Myometrial cell (primary cell): Measurements from ENCODE around the gene TBC1D14.

DNA sequence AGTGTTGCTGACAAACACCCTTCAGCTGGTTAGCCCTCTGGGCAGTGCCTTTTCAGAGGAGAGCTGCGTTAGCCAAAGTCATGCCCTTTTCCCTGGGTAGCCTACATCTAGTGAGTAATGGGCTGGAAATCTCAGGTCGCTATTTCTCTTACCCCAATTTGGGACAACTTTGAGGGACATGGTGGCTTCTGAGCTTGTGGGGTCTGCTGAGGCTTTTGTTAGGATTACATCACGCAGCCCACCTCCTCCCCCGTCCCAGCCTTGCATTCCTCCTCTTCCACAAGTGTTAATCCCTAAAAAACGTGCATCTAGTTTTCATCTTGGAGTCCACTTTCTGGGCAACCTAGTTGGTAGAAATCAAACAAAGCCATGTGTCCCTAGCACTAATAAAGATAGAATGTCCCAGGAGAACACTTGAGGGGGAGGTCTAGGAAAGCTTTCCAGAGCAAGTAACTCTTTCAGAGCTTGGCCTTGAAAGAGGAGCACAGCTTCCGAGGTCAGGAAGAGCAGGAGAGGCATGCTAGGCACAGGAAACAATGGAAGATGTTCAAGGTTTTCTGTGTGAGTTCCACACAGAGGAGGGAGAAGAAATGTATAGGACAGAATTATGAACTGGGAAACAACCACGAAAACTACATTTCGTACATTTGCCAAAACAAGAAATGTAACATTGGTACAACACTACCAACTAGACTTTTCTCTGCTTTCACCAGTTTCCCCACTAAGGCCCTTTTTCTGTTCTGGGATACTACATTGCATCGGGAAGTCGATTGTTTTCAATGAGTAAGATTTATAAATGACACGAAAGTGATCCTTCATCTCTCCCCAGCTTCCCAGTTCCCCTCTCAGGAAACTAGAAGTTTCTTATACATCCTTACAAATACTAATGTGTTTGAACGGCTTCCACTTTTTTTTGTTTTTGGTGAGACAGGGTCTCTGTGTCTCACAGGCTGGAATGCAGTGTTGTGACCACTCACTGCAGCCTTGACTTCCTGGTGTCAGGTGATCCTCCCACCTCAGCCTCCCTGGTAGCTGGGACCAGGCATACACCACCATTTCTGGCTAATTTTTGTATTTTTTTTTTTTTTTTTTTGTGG, 3.0 kb downstream of the MRFAP1 start:
- RAMPAGE, long total RNA: no peak

- RAMPAGE, long total RNA: no peak
Measured at GRCh38 chr4:6708088-6708711, 1.5 kb downstream of the MRFAP1L1 start.

- RAMPAGE, long total RNA: no peak
Measured at GRCh38 chr4:6771037-6771700, 11.4 kb upstream of the KIAA0232 start.

GRCh38 chr4:6860803-6861792, 48.5 kb upstream of the TBC1D14 start:
- RAMPAGE, long total RNA: no peak

GRCh38 chr4:6883905-6885075, 25.3 kb upstream of the TBC1D14 start:
- RAMPAGE, long total RNA: no peak

DNA sequence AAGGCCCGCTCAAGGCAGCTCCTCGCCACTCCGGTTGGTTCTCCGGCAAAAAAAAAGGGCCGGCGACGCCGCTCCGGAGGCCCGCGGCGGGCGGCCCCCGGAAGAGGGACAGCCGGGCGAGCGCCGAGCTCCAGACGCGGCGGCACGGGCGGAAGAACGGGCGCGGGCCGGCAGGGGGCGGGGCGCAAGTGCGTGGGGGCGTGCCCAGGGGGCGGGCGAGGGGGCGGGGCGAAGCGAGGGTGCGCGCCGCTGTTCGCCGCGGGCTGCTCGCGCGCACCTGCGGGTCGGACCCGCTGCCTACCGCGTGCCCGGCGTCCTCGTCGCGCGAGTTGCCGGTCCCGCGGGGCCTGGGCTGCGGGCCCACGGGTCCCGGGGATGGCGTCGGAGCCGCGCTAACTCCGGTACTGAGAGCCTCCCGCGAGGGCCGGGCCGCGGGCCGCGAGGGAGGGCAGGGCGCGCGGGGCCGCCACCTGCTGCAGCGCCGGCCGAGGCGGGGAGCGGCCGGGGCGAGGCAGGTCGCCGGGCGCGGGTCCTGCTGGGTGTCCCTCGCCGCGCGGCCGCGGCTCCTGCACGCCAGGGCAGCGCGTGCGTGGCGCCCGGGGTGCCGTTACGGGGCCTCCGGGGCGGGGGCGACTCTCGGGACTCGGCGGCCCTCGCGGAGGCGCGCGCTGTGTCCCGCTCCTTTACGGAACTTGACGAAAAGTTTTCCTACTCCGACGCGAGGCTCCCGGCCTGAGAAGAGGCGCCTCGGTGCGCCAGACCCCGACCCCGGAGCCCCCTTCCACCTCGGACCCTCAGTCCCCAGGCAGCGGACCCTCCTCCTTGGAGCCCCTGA, at the start of gene TBC1D14:
Gene TBC1D14 (plus strand): TSS at position 276 of the 835 bp plus-strand sequence.
- RAMPAGE, long total RNA: start-site peak on the plus strand centred at position 97 of the sequence, 407 bp wide, 17 and 18 reads in 2 replicates

DNA sequence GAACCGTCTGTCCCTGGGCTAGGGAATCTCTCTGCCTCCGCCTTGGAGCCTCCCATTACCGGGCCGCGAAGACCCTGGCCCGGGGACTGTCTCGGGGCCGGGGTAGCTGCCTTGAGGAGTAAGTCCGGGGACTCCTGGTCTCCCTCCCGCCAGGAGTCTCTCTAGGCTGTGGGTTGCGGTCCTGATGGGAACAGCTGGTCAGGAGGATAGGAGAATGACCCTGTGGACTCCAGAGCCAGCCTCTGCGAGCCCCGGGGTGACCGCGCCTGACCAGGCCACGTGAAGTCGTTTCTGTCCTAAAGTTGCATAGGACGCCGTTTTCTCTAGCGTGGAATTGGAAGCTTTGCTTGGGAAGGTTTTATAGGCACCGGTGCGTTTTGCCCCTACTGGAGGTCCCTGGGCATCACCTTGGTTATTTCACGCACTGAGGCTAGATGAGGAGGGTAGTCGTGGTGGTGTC, 888 bp downstream of the TBC1D14 start:
- RAMPAGE, long total RNA: no peak

DNA sequence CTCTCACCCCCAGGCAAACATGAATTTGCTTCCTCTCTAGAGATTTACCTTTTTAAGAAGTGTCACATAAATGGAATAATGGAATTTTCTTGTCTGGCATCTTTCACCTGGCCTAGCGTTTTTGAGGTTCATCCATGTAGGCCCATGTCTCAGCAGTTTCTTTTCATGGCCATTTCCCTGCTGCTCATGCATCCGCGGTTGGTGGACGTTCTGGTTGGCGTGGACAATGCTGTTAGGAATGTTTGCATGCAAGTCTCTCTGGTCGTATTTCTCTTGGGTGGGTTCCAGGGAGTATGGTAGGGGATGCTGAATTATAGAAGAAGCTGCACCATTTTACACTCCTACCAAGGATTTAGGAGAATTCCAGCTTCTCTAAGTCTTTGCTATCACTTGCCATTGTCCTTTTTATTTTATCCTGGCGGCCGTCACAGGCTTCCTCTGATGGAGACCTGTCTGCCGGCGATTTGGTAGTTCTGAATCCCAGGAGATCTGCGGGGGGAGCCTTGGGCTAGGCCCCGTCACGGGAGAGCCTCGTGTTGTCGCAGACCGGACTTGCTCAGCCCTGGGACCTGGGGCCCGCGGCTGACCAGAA, 56.6 kb downstream of the CCDC96 start:
- RAMPAGE, long total RNA: no peak

- RAMPAGE, long total RNA: no peak
Measured at GRCh38 chr4:7005756-7006150, 37.0 kb downstream of the CCDC96 start.

GRCh38 chr4:7021905-7022852, 20.6 kb downstream of the CCDC96 start:
- RAMPAGE, long total RNA: no peak

DNA sequence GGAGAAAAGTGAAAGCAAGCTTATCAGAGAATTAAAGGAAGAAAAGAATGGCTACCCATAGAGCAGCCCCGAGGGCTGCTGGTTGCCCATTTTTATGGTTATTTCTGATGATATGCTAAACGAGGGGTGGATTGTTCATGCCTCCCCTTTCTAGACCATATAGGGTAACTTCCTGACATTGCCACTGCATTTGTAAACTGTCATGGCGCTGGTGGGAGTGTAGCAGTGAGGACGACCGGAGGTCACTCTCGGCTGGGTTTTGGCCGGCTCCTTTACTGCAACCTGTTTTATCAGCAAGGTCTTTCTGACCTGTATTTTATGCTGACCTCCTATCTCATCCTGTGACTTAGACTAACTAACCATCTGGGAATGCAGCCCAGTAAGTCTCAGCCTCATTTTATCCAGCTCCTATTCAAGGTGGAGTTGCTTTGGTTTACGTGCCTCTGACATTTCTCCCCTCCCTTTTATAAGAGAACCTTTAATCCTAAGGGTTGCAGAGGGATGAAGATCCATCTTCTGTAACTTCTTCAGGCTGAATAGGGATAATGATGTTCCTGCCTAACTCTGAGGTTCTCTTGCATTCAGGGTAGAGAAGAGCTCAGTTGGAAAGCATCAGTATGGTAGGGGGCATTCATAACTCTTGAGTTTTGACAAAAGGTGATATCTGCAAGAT, 16.8 kb upstream of the GRPEL1 start:
- RAMPAGE, long total RNA: no peak

DNA sequence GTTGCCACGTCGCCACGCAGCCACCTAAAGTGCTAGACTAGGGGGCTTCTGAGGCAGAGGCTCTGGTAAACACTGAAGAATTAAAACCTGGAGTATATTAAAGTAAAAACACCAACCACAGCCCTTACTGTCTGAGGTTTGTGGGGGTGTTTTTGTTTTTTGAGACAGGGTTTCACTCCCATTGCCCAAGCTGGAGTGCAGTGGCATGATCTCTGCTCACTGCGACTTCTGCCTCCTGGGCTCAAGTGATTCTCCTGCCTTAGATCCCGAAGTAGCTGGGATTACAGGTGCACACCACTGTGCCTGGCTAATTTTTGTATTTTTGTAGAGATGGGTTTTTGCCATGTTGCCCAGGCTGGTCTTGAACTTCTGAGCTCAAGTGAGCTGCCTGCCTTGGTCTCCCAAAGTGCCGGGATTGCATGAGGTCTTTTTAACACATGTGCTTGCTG, 59.9 kb upstream of the SORCS2 start:
- RAMPAGE, long total RNA: no peak

DNA sequence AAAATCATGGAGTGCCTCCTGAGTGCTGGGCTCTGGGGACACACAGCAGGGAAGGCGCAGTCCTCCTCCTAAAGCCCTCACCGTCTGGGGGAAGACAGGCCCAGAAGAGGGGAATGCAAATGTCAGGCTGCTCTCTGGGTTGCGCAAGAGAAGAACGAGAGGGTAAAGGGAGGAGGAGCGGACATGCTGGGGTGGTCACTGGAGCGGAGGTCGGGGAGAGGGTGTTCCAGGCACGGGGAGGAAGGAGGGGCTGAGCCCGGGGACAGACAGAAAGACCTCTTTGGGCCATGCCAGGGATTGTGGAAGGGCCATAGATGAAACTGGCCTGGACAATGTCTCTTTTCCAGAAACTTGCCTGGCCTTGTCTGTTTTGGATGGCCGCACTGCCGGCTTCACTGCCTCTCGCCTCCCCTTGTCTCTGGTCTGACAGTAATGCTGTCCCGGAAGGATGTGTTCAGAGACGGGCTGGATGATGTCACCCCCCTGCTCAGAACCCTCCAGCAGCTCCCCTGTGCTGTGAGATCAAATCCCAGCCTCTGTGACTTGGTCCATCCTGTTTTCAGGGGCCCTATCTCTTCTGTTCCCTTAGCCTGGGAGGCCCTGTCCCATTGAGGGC, 121.1 kb downstream of the SORCS2 start:
- RAMPAGE, long total RNA: no peak

DNA sequence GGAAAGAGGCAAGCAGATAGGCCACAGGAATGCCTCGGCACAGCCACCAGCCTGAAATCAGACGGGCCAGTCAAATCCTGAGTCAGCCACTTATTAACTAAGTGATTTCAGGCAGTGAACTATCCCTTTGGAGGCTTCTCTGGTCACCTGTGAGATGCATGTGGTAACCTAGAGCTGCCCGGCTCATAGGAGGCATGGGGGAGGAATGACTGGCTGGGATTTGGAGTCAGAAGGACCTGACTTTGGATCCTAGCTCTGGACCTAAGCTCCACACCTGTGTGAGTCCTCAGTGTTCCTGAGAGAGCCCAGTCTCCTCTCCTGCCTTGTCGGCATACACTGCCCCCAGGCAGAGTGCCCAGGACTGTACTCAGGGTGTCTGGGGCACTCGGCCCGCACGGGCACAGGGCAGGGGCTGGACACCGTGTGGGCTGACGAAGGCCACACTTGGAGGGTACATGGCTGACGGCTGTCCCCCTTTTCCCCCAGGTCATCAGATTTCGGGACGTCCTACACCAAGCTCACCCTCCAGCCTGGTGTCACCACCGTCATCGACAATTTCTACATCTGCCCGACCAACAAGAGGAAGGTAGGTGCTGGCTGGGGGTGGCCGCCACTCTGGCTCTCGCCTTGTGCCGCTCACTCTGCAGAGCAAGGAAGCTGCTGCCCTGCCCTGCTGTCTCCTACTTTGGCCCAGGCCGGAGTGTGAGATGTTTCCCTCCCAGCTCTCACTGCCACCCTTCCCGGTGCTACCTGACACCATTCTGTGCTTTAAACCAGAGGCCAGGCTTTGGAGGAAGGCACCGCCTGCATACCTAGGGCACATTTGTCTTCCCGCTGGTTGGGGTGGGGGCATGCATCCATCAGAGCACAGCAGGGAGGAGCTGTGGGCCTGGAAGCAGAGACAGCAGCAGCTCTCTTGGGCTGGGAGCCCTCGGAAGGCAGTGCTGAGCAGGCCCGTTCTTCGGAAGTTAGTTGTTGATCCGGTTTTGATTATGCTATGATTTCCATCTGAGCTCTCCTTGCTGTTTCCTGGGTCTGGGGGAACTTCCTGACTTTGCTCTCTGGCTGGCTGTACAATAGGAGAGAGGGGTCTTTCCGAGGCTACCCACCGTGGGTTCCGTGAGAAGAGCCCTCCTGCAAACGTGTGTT, 96.7 kb upstream of the PSAPL1 start:
- RAMPAGE, long total RNA: no peak

DNA sequence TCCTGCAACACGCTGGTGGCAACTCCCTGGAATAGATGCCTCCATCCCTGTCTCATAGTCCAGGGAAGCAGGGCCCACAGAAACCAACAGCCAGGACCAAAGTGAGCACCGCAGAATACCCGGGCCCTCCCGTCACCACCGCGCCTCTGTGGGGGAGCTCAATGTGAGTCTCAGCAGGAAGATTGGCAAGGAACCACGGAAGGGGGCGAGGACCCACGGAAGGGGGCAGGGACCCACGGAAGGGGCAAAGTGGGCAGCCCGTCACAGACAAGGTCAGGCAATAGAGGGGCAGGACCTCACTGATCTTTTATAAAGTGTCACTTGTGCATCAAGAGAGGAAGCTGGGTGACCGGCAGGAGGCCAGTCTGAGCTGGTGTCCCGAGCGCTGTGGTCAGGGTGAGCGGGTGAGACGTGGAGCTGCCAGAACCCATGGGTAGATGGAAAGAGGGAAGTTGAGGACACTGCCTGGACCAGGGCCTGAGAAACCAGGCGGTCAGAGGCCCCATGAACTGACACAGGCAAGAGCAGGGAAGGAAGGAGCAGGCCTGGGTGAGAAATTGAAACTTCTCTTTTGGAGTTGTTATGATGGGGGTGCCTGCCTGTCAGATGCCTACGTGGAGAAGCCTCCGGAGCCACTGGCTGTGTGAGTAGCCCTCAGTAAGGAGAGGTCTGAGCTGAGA, 192.8 kb downstream of the AFAP1 start:
- RAMPAGE, long total RNA: no peak

DNA sequence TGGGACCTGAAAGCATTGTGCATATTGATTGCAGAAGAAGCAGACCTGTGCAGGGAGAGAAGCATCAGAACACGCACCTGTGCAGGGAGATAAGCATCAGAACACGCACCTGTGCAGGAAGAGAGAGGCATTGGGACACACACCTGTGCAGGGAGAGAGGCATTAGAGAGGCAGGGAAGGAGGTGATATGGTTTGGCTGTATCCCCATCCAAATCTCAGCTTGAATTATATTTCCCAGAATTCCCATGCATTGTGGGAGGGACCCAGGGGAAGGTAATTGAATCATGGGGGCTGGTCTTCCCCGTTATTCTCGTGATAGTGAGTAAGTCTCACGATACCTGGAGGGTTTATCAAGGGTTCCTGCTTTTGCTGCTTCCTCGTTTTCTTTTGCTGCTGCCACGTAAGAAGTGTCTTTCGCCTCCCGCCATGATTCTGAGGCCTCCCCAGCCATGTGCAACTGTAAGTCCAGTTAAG, 185.9 kb downstream of the AFAP1 start:
- RAMPAGE, long total RNA: no peak

- RAMPAGE, long total RNA: no peak
Measured at GRCh38 chr4:7904807-7905231, 34.8 kb downstream of the AFAP1 start.

- RAMPAGE, long total RNA: no peak
Measured at GRCh38 chr4:8001822-8002979, 62.5 kb upstream of the AFAP1 start.

- RAMPAGE, long total RNA: no peak
Measured at GRCh38 chr4:8009913-8010234, 70.2 kb upstream of the AFAP1 start.

DNA sequence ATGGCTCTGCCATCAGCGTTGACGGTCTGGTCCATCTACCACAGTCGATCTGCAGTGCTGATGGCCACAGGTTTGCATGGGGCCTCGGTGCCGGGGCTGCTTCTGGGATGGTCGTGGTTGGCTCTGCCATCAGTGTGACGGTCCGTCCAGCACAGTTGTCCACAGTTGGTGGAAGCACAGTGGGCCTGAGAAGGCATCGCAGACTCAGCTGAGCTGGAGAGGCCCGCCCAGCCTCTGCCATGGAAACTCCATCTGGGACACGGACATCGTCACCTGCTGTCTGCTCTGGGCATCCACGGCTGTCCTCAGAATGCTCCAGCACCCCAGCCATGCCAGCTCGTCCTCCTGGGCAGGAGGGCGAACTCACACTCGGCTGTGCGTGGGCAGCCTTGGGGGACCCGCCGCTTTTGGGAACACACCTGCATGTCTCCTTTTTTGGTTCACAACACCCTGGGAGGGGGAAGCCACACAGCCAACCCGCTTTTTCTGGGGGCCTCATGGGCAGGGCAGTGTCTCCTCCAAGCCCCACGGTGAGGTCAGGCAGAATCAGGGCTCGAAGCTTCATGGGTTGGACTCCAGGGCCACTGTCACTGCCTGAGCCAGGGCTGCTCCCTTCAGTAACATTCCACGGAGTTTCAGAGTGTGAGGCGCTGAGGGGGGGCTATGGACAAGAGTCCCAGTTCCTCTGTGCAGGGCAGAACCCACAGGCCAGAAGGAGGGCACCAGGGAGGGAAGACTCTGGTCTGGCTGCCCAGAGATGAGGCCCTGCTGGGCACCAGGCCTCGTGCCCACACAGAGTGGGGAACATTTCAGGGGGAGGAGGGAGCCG, 32.9 kb downstream of the ABLIM2 start:
- RAMPAGE, long total RNA: no peak